SJCRH30 (cell line): Measurements from ENCODE around the genes SMPD4 and POTEI.

DNA sequence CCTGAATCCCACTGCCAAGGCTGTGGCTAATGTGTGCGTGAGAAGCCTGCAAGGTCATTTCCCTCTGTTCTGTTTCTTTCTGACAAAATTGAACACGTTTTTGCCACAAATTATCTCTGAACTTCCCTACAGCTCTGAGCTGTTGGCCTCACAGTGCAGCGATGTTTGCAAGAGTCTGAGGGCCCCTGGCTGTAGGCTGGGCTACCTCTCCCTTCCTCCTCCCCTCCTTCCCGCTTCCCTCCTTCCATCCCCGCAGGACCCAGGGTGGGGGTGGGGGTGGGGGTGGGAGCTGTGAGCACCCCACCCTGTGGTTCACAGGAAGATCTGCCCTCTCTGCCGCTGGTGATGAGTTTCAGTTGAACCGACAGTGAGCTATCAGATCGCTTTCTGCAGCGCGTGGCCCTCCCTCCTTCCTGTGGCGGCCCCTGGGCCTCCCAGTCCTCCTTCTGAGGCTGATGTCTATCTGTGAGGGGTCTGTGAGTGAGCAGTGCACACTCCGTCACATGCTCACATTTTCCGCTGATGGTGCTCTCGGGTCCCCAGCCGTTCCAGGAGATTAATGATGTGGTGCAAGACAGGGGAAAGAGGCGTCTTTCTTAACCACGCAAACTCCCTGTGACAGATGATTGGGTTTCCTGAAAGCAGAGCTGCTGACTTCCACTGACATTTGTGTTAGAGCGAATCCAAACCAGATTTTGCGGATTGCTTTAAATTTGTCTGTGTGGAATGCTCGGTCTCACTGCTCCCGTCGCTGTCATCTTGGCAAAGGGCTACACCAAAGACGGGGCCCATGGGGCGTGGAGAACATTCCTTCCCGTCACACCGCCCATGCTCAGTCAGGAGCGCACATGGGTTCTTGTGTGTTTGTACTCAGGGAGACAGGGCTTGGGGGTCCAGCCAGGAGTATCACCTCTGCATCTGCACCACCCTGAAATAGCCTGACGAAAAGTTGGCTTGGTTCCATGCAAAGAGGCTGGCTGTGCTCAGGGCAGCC is 154.5 kb upstream of the HS6ST1 start:
- RAMPAGE, long total RNA, result no peak

- RAMPAGE, long total RNA, result no peak
Observed at GRCh38 chr2:129587302-129587842, 392.1 kb upstream of the RAB6C start.

- RAMPAGE, long total RNA, result no peak
Observed at GRCh38 chr2:129758801-129759373, 220.6 kb upstream of the RAB6C start.

GRCh38 chr2:130154886-130155508 is 10.1 kb upstream of the CCDC74B start:
- RAMPAGE, long total RNA, result no peak

DNA sequence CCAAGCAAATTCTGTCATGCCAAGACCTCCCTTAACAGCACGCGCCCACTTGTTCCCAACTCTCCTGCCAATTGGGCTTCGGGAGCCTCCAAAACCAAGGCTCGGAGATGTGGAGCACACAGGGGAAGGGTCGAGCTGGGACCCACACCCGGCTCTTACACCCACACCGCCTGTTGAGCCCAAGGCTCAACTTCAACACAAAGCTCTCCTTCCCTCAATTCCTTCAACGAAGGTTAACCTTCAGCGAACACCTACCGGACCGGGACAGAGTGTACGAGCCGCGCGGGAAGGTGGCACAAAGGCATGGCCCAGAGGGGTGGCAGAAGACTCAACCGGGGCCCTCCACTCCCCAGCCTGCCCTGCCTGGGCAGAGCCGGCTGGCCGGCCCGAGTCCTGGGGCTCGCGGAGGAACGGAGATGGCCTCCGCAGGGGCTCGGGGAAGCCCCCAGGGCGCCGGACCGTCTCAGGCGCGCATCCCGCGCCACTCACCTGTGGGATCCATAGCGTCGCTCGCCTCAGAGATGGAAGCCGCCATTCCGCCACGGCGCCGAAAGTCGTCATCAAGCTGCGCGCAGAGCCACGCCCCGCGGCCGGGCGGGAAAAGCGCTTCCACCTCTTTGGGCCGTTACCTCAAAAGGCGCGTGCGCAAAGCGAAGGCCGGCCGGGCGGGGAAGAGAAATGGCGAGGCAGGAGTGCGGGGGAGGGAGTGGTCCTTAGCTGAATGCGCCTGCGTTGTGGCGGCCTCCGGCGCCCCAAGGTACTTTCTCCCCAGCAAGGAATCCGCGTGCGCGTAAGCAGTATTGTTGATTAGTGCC is at the start of gene SMPD4:
TSS of gene SMPD4 (minus strand) at position 562 of the 815 bp plus-strand sequence.
- RAMPAGE, long total RNA, result start-site peak on the minus strand centred at position 552 of the sequence, 22 bp wide, 156 and 134 reads in 2 replicates

DNA sequence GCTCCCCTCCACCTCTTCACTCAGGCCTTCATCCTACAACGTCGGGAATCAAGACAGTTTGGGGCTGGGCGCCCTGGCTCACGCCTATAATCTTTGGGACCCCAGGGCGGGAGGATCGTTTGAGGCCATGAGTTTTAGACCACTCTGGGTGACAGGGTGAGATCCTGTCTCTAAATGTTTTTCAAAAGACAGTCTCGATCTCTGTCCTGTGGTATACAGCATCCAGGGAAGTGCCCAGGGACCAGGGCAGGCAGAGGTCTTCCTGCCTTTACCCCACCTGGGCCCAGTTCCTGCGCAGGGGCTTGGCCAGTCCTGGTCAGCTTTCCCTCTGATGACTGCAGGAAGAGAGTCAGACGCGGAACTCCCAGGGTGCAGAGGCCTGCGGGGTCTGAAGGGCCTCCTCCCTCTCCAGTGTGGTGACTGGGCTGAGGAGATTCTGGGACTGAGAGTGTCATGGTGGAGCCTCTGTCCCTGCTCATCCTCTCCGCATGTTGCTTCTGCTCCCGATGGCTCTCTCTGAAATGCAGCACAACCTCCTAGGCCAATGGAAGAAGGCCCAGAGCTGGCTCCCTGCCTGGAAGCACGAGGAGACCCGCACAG is 1.1 kb downstream of the MZT2B start:
- RAMPAGE, long total RNA, result no peak

DNA sequence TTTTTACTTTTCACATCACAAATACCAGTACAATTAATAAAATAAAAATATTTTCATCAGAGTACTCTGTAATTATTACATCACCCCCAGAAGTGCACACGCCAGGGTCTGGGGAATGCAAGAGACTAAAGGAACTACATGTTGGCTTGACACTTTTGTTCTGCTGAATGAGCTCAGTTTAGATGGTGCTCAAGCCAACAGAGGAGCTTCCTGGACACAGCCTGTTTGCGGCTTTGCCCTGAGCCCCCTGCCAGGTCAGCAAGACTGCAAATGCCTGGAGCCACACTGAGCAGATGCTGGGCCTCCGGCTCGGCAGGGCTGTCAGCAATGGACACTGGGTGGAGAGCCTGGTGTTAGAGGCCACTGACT is 31.9 kb downstream of the PTPN18 start:
- RAMPAGE, long total RNA, result no peak

- RAMPAGE, long total RNA, result no peak
Observed at GRCh38 chr2:130509246-130509757, at the start of gene POTEI. TSS of gene POTEI (minus strand) at chr2:130509328.

GRCh38 chr2:130807605-130808463 is 28.9 kb upstream of the ARHGEF4 start:
- RAMPAGE, long total RNA, result no peak

GRCh38 chr2:130819459-130820203 is 17.1 kb upstream of the ARHGEF4 start:
- RAMPAGE, long total RNA, result no peak

DNA sequence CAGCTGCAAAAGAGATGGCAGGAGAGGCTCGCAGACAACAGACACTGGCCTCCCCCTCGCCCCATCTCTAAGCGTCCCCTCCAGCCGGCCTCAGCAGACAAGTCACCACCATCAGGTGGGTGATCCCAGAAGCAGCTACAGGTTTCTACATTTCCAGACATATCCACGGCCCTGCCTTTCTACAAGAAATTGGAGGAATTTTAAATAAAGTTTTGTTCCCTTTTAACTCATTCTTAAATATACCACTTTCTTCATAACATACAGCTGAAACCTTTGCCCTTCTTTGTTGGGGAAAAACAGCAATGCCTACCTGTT is 42.2 kb downstream of the FAM168B start:
- RAMPAGE, long total RNA, result no peak

DNA sequence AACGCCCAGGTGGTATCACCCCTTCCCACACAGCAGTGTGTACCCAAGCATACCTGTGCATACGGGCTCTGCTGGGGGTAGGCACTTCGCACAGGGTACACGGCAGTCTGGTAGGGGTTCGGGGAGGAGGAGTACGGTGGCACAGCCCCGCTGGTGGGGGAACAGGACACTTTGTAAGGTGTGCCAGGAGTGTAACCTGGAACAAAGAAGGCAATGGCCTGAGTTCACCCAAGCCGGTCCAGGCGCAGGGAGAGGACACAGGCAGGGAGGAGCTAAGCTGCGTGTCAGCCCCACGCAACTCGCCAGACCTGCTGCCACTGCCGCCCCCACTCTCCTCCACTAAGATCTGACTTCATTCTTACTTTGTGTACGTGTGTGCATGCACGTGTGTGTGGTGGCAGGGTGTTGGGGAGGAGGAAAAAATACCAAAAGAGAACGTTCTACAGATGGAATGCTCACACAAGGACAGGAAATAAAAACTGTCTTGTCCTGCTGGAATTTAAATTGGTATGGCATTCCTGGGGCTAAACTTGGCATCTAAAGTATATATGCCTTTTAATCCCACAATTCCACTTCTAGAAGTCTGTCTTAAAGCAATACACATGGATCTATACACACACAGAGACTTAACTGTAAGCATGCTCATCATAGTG is 37.6 kb downstream of the FAM168B start:
- RAMPAGE, long total RNA, result no peak

GRCh38 chr2:131092552-131092790 is 789 bp downstream of the FAM168B start:
- RAMPAGE, long total RNA, result no peak

DNA sequence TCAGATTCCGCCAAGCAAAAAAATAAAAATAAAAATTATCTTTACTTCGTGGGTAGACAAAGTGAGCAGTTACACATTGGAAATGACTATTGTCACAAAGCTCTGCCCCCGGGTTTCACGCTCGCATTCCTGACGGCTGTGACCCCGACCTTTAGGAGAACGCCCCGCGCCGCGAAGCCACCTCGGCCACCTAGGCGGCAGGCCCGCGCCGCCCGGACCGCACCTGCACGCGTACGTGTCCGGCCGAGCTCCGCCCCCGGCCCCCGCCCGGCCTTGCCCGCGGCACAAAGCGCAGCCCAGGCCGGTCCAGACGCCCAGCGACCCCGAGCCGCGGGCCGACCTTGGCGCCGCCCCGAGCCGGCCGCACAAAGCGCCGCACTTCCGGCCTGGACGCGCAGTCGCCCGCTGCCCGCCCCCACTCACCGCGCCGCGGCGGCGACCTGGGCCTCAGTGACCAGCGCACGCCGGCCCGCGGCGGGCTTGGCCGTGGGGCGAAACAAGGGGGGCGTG is 414 bp downstream of the FAM168B start:
- RAMPAGE, long total RNA, result no peak

DNA sequence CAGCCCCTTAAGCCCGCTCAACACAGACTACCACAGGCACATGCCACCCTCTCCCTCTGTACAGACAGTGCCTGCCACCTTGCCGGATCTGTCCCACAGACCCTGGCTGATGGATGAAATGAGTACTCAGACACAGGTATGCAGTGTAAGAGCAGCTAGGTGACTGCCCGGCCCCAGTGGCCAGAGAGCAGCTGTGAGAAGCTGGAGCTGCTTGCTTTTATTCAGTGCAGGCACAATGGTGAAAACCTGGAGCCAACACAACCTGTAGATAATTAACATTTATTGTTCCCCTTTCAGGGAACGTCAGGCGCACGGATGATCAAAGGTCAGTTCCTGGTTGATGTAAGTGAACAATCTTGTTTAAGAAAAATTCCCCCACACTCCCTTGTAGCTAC is 4.5 kb upstream of the RAB6D start:
- RAMPAGE, long total RNA, result no peak

GRCh38 chr2:131394513-131394969 is 30.6 kb upstream of the RAB6D start:
- RAMPAGE, long total RNA, result no peak

DNA sequence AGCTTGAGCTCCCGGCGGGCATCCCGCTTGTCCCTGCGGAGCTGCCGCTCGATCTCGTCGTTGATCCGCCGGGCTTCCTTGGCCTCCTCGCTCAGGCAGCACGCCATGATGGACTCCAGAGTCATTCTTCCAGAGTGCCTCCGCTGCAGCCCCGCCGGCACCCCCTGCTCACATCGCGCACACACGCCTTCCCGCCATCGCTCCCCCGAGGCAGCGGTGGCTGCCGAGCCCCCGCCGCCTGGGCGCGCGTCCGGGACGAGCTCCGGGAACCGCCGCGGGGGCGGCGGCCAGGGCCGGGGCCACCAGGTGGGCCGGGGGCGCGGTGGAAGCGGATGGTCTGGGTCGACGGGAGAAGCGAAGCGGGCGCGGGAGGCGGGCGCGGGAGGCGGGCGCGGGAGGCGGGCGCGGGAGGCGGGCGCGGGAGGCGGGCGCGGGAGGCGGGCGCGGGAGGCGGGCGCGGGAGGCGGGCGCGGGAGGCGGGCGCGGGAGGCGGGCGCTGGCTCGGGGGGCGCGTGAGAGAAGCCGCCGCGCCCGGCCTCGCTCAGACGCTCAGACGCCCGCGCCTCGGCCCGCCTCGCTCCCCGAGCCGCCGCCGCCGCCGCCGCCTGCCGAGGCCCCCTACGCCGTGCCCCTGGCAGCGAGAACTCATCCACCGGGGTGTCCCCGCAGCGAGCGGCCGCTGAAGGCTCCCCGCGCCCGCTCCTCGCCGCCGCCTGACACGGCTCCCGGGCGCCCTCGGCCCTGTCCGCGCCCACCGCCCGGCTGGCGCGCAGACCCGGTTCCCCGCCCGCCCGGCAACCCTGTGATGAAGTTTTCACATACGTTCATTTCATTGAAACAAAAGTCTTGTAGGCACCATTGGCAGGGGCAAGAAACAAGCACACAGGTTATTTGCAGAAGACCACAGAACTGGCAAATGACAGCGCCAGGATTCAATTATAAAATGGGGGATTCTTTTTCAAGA is 50.9 kb upstream of the TUBA3D start:
- RAMPAGE, long total RNA, result no peak

DNA sequence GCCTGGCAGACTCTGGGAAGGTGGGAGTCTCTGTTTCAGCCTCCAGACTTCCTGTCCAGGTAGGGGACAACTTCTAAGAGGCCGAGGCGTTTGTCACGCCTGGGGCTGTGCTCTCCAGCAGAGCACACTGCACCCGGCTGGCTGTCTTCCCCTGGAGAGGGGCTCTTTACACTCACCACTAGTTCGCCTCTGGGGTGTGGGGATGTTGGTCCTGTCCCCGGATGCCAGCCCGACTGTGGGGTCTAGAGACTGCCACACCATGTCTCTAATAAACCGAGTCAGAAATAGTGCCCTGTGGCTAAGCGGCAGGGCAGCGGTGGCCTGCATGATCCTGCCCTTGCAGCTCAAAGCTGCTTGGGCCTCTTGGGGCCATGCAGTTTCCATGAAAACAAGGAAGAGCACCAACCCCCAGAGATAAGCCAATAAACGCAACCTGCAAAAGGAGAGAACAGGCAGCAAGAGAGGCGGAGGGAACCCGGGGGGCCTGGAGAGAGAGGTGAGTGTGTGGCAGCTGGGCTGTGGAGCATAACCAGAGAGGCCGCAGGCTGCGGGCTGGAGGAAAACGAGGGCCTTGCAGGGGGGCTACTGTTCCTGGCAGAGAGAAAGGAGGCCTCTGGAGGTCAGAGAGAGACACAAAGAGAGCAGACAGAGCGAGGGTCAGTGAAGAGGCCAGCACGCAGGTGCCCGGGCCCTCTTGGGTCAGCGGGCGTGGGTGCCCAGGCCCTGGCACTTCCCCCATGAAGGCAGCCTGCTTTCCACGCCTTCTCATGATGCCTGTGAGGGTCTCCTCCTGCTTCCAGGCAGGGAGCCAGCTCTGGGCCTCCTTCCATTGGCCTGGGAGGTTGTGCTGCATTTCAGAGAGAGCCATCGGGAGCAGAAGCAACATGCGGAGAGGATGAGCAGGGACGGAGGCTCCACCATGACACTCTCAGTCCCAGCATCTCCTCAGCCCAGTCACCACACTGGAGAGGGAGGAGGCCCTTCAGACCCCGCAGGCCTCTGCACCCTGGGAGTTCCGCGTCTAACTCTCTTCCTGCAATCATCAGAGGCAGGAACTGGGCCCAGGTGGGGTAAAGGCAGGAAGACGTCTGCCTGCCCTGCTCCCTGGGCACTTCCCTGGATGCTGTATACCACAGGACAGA is 1.5 kb downstream of the MZT2A start:
- RAMPAGE, long total RNA, result no peak

- RAMPAGE, long total RNA, result no peak
Observed at GRCh38 chr2:131515325-131515683, 12.4 kb upstream of the CCDC74A start.

- RAMPAGE, long total RNA, result no peak
Observed at GRCh38 chr2:131755909-131756442, 228.3 kb downstream of the CCDC74A start.